Neural cell (in vitro differentiated cells): ENCODE measurements around a stretch of chr9.

- RAMPAGE, long total RNA: no peak
Observed at GRCh38 chr9:14502-15150, 14.6 kb downstream of the WASHC1 start.

GRCh38 chr9:21798-21997 lies 7.6 kb downstream of the WASHC1 start:
- RAMPAGE, long total RNA: no peak

- RAMPAGE, long total RNA: no peak
Observed at GRCh38 chr9:72606-73011, 43.4 kb upstream of the WASHC1 start.

GRCh38 chr9:73328-74458 lies 44.4 kb upstream of the WASHC1 start:
- RAMPAGE, long total RNA: no peak

GRCh38 chr9:113998-114825 lies 4.0 kb downstream of the FOXD4 start:
- RAMPAGE, long total RNA: no peak

DNA sequence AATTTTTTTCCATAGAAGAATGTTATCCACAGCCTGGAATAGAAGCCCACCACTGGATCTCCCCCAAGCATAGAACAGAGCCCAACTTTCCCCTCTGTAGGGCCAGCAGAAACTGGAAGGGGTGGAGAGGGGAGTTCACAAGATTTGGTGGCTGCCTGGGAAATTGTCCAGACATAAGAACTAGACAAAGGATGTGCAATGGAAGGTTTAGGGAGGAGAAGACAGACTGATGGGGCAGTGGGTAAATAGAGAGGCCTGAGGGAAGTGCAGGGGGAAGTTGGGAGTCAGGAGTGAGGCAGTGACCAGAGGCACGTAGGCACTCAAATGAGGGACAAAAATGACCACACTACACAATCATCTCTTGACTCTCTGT lies 6.0 kb upstream of the DOCK8 start:
- RAMPAGE, long total RNA: no peak

DNA sequence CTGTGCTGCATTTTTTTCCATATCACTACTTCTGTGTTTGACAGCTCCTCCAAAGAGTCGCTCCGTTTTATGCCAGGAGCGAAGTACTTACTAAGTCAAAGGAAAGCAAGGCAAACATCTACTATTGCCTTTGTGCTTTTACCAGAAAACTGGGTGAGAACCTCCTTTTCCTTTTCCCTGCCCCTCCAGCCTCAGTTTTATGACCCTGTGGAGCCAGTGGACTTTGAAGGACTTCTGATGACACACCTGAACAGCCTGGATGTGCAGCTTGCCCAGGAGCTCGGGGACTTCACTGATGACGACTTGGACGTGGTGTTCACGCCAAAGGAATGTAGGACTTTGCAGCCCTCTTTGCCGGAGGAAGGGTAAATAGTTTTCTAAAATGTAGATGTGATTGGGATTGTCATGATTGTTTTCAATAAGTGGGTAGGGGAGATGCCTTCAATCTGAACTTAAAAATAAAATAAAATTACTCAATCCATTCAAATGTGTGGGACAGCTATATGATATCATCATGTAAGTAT lies 71.7 kb downstream of the DOCK8 start:
- RAMPAGE, long total RNA: no peak

DNA sequence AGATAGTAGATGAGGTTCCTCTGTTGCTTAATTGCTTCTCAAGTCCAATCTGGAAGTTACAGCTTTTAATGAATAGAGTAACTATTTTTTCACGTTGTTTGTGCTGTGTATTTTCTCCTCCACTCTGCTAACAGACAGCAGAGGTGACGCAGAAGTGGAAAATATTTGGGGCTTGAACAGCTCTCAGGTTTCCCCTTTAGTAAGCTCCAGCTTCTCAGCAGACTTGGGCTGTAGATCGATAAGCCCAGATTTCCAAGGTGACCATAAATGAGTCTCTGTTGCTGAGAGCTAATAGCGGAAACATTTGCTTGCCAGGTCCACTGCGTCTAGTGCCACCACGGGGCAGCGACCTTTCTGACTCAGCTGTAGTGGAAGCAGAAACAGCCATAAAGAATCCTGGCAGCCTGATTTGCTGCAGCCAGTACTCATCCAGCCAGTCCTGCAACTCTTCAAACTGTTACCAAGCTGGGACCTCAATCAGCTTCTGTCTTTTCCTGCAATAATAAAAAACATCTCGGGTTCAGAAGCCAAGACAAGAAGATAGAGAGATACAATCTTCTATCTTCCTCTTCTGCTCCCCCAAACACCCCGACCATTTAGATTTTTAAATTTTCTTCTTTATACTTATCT lies 48.2 kb upstream of the KANK1 start:
- RAMPAGE, long total RNA: no peak

DNA sequence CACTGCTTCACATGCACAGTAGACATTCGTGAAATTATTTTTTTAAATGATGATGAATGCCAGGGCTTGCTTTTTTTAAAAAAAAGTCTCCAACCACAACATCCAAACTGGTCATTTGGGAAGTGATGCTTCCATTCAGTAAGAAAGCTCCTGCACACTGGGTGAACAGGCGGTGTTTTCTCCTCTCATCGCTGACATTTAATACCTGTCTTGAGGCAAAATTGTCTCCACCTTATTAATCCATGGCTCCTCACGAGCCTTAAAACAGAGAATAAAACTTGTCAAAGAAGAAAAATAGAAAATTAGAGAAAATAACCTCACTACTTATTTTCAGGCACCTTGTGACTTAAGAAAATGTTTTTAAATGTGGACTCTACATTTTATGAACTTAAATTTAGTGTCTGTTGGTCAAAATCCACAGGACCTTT lies 114.2 kb downstream of the KANK1 start:
- RAMPAGE, long total RNA: no peak

DNA sequence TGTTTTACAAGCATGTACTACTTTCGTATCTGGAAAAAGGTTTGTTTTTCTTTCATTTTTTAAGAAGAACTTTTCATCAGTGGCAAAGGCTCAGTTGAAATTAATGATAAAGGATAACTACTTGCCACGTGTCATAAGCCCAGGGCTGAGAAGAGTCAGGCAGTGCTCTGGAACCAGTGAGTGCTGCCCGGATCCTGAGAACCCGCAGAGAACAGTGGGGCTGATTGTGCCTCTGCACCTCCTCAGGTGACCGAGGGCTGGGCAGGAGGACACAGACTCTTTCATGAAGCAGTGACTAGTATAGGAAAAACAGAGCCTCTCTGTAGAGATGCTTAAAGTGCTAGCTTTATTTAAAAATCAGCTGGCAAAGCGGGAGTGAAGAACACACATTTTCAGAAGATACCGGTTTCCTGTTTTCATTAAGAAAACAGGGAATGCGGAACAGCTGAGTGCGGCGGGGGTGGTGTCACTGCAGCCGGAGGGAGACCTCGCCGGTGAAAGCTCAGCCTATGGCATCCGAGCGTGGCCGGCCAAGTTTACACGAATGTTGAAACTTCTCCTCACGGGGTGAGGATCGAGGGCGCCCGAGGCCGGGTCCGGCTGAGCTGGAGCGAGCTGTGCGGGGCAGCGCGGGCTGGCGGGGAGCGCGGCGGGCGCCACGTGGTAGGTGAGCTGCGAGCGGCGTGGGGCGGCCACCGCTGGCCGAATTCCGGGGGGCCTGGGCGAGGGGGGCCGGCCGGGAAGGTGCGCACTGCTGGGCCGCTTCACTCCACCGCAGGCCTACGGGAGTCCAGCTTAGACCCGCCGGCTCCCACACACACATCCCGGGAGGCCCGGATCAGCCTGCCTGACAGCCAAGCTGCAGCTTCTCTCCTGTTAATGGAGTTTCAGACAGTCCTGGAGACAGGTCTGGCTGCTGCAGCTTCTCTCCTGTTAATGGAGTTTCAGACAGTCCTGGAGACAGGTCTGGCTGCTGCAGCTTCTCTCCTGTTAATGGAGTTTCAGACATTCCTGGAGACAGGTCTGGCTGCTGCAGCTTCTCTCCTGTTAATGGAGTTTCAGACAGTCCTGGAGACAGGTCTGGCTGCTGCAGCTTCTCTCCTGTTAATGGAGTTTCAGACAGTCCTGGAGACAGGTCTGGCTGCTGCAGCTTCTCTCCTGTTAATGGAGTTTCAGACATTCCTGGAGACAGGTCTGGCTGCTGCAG lies 134.5 kb upstream of the DMRT1 start:
- RAMPAGE, long total RNA: no peak

- RAMPAGE, long total RNA: no peak
Observed at GRCh38 chr9:716019-716470, 125.5 kb upstream of the DMRT1 start.

DNA sequence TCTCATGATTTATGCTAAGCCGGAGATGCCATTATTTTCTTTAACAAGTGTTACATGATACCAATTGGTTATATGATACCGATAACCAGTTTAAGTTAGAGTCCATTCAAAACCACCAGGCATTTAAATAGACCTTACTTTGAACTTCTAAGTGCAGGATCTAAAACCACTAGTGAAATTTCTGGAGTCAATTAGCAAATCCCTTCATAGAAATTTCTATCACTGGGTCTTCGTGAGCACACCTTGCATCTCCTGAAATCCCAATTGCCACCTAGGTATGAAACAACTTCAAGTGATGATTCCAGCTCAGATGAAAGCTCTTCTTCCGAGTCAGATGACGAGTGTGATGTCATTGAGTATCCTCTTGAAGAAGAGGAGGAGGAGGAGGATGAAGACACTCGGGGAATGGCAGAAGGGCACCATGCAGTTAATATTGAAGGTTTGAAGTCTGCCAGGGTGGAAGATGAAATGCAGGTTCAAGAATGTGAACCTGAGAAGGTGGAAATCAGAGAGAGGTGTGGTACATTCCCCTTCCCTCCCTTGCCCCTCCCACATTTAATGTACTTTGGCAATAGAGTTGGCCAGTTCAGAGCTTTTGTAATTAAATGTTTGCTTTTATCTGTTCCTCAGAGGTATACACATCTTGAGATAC lies 109.3 kb upstream of the DMRT1 start:
- RAMPAGE, long total RNA: no peak

DNA sequence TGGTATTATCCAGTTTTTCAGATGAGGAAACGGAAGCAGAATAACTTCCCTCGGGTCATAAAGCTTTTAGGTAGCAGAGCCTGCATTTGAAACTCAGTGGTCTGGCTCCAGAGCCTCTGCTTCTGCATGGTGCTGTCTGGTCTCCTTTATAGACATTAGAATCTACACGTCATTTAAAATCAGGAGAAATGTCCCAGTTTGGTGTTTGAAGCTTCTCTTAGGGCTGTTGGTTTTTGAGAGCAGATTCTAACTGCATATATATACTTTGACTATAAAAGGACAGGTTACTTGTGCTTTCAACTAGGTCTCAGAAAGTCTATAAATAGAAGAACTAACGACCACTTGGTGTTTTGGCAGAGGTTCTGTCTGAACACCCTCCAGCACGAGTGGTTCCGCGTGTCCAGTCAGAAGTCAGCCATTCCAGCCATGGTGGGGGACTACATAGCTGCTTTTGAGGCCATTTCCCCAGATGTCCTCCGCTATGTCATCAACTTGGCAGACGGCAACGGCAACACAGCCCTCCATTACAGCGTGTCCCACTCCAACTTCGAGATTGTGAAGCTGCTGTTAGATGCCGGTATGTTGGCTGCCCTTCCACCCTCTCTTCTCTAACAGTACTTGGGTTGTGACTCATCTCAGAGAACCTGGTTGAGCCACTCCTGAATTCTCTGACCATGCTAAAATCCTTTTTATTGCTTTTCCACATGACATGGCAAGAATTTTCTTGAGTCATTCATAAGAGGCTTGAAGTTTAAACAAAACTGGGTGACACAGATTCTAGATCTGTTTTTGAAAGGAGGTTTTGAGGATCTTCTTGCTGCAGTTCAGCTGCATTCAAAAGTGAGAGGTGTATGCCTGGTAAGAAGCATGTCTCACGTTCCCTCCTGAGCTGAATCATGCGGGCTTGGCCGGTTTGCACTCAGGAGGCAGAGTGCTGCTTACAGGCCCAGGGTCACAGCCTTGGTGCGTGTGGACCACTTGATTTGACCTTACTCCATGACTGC lies 103.3 kb upstream of the DMRT1 start:
- RAMPAGE, long total RNA: no peak

GRCh38 chr9:1298005-1298466 lies 247.9 kb downstream of the DMRT2 start:
- RAMPAGE, long total RNA: no peak

- RAMPAGE, long total RNA: no peak
Observed at GRCh38 chr9:1979649-1980451, 35.3 kb upstream of the SMARCA2 start.

DNA sequence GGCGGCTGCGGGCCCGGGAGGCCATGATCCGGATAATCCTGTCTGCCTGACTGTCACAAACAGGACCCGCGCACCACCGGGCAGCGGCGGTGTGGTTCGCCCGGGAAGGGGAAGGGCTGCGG lies 1.3 kb downstream of the SMARCA2 start:
- RAMPAGE, long total RNA: no peak

GRCh38 chr9:2018104-2018761 lies 3.1 kb downstream of the SMARCA2 start:
- RAMPAGE, long total RNA: no peak

DNA sequence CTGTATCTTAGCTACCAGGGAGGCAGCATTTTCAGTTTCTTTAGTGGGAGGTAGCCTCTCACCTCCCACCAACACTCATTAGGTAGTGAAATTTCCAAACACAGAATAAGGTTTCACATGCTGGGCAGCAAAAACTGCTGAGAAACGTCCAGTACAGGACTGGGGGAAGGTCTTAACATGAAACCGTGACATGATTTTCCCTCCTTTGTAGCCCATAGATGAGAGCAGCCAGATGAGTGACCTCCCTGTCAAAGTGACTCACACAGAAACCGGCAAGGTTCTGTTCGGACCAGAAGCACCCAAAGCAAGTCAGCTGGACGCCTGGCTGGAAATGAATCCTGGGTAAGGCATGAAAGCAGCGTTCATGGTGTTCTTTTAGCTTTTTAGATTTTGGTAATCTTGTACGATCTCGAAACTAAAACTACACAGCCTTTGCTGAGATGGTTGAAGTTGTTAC lies 57.9 kb downstream of the SMARCA2 start:
- RAMPAGE, long total RNA: no peak

- RAMPAGE, long total RNA: no peak
Observed at GRCh38 chr9:2126212-2127040, 111.3 kb downstream of the SMARCA2 start.

- RAMPAGE, long total RNA: no peak
Observed at GRCh38 chr9:2170497-2171004, 155.4 kb downstream of the SMARCA2 start.